Hepatocyte (in vitro differentiated cells and primary cell): ENCODE measurements around the gene CFAP46.

DNA sequence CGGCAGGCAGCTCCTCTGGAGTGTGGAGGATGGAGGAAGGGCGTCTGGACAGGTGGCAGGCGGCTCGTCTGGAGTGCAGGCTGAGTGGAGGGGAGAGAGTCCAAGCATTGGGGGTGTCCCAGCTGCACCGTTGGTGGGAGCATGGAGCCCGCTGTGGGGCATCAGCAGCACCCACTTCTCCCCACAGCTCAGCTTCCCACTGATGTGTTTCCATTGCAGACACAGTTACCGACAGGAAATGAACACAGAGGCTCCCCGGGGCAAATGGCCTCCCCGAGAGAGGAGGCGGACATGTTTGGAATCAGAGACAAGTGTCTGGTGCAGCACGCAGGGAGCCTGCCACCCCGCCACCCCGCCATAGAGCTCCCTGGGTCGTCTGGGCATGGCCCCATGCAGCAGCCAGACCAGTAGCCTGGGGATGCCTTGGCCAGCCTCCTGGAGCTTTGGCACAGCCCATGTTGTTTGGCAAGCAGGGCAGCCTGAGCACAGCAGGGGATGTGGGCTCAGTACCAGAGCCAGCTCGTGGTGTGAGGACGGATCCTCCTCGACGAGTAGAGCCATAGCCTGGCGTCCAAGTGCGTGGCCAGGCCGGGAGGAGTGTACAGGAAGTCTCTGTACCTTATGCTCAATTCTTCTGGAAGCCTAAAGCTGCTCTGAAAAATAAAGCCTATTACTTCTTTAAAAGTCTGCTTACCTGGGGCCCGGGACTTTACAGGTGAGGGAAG is 80.8 kb downstream of the NKX6-2 start:
- RAMPAGE, long total RNA, result no peak
- RRBS, result 89% methylated on average over 1 of the region's 22 CpGs

DNA sequence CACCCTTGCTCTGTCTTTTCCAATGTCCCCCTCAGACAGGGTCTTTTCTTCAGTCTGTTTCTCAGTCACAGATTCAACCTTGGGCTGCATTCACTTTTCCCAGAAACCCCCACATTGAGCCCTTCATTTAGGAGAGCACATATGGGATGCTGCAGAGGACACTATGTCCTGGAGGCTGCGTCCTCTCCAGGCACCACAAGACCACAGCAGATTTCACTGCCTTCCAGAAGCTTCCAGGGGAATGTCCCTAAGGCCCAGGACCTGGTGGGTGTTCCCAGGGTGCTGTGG is 57.0 kb upstream of the NKX6-2 start:
- RAMPAGE, long total RNA, result no peak
- RRBS, result no CpG with 5 or more reads among the region's 1 CpG

DNA sequence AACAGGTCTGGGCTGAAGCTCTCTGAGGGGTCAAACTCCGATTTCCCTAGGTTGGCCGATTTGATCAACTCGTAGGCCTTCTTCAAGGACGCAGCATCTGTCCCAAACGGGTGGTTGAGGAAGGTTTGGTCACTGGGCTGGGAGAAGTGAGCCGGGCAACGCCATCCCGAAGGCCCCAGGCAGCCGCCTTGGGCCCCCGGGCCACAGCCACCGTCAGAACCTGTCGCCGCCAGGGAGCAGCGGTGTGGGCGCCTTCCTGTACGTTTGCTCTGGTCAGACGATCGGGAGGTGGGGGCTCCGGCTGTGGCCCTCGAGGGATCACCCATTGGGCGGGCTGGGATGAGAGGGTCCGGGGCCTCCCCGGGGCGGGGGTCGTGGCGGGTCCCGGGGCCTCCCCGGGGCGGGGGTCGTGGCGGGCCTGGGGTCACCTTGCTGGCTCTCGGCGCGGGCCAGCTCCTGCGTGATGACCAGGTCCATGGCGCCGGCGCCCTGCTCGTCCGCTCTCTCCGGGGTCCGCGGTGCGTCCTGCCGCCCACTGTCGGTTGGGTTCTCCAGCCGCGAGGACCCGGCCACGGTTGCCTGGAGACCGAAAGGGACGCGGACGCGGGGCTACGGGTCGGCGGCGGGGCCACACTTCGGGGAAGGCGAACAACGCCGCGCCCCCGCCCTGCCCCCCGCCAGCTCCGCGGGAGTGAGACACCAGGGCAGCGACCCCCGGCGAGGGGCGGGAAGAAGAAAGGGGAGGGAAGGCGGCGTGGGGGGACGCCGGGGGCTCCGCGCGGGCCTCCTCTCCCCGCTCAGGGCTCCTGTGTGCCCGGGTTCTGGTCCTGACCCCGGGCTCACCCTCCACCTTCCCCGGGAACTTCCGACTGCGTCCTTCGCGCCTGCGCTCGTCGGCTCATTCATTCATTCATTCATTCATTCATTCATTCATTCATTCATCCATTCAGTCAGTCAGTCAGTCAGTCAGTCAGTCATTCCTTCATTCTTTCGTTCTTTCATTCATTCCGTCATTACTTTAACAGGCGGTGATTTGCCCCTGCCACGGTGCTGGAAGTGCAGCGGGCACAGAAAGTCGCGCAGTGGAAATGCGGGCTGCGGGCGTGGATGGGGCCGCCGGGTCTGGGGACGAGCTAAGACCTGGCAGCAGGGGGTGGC is at the start of gene CFAP46:
CFAP46 (minus strand) TSS at position 563 of the 1,158 bp plus-strand sequence.
- RAMPAGE, long total RNA, result no peak
- RRBS, result 5% methylated on average over 41 of the region's 103 CpGs

- RAMPAGE, long total RNA, result no peak
- RRBS, result 3% methylated on average over 10 of the region's 54 CpGs
Observed at GRCh38 chr10:133318284-133319198, 9.8 kb downstream of the ZNF511 start.

DNA sequence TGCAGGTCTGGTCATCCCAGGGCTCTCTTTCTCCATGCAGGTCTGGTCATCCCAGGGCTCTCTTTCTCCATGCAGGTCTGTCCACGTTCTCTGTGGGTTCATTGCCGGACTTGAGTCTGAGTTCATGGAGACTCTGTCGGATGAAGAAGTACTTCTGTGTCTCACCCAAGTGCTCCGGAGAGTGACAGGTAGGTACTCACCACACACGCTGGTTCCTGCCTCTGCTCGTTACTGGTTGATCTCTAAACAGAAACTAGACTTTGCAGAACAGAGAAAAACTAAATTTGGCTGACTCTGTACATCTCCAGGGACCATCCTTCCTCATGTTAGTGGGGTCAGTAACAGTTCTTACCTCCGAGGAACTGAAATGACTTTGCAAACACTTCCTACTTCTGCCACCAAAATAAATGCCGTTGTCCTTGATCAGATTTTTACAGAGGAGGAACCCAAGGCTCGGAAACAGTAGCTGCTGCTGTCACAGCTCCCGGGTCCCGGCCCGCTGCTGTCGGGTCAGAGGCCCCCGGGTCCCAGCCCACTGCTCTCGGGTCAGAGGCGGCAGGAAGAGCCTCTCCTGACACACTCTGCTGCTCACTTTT is 5.0 kb upstream of the MTG1 start:
- RAMPAGE, long total RNA, result no peak
- RRBS, result 93% methylated on average over 3 of the region's 16 CpGs

- RAMPAGE, long total RNA, result no peak
- RRBS, result no CpG with 5 or more reads among the region's 7 CpGs
Observed at GRCh38 chr10:133453523-133453873, 247 bp upstream of the SCART1 start.

- RAMPAGE, long total RNA, result no peak
- RRBS, result no CpG with 5 or more reads among the region's 1 CpG
Observed at GRCh38 chr10:133511720-133512078, 15.5 kb upstream of the CYP2E1 start.

DNA sequence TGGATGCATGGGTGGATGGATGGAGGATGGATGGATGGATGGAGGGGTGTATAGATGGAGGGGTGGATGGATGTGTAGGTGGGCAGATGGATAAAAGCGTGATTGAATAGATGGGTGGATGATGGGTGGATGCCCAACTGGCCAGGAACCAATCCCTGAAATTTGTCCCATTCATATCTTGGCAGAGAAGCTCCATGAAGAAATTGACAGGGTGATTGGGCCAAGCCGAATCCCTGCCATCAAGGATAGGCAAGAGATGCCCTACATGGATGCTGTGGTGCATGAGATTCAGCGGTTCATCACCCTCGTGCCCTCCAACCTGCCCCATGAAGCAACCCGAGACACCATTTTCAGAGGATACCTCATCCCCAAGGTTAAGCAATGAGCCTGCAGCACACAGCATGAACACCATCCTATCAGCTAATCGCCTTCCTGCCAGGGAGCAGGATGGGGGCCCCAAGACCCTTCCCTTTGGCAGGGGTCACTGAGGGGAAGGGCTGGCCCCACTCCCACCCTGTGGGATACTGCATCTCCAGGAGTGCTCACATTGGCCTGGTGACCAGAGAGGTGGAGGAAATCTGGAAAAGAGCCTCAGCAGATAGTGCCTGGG is 9.8 kb downstream of the CYP2E1 start:
- RAMPAGE, long total RNA, result no peak
- RRBS, result no CpG with 5 or more reads among the region's 6 CpGs